Neural cell (in vitro differentiated cells): ENCODE data around the gene GK2.

DNA sequence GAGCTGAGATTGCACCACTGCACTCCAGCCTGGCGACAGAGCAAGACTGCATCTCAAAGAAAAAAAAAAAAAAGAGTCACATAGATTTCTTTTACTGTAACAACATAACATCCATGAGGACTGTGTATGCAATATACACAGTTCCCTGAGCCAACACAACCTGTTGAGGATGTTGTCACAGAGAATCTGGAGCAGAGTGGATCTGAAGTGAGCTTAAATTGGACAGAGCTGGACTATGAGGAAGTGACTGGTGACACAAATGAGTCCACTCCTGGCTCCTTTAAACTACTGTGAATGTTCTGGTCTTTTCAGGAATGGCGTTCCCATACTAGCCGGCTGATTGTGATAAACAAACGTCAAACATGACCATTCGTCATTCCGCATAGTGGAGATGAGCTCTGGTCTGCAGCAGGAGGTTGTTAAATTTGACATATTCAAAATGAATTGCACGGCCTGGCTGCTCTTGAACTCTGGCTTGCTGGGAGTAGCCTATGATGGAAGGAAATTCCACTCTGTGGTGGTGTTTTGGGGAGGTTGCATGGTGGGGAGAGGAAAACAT, 149.3 kb downstream of the SHROOM3 start:
- RAMPAGE, long total RNA = no peak

DNA sequence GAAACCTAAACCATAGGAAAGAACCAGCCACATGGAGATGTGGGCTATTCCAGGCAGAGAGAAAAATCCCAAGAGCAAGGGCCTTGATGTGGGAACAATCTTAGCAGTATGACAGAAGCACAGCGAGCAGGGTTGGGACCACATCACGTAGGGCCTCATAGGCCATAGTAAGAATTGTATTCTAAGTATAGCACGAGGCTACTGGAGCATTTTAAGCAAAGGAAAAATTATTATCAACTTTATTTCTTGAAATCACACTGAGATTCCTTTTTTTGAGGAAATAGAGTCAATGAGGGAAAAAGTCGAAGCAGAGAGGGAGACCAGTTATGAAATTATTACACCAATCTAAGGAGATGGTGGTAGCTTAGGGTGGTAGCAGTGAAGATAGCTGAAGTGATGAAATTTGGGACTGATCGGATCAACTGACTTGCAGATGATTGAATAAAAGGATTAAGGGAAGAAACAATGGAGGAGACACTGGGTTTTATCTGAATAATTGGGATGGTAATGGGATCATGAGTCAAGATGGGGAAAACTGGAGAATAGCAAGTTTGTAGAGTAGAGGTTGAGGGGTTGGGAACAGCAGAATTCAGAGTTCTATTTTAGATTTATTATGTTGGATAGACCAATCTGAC, 196.6 kb downstream of the SHROOM3 start:
- RAMPAGE, long total RNA = no peak

- RAMPAGE, long total RNA = no peak
Measured at GRCh38 chr4:76692515-76692822, 205.5 kb downstream of the SOWAHB start.

- RAMPAGE, long total RNA = no peak
Measured at GRCh38 chr4:76739031-76740156, 158.6 kb downstream of the SOWAHB start.

- RAMPAGE, long total RNA = no peak
Measured at GRCh38 chr4:76740730-76741106, 157.2 kb downstream of the SOWAHB start.

DNA sequence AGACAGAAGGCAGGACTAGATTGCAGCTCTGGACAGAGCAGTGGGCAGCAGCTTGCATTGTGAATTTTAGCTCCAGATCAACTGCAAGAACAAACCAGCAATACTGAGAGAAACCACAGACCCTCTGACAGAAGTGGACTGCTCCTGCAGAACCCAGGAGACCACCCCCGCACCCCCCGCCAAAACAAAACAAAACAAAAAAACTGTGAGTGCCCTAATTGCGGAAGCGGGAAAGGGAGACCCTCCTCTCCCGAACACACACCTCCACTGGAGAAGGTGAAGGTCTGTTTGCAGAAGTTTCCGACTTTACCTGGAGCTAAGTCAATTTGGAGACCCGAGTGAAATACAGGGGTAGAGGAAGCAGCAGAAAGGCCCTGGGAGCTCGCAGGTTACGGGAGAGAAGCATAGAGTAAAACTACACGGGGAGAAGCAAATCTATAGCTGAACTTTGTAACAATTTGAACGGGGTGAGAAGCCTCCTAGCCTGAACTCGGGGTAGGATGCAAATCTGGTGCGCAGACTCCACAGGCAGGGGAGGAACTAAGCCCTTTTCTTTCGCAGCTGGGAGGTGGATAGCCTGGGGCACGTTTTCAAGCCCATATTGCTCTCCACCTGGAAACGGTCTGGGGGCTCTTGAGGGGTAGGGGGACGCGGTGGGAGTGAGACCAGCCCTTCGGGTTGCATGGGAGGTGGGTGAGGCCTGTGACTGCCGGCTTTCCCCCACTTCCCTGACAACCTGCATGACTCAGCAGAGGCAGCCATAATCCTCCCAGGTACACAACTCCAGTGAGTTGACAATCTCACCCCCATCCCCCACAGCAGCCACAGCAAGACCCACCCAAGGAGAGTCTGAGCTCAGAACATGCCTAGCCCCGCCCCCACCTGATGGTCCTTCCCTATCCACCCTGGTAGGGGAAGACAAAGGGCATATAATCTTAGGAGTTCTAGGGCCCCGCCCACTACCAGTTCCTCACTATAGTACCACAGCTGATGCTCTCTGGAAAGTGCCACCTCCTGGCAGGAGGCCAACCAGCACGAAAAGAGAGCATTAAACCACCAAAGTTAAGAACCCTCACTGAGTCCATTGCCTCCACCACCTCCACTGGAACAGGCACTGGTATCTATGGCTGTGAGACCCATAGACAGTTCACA, 30.0 kb downstream of the SOWAHB start:
- RAMPAGE, long total RNA = no peak

DNA sequence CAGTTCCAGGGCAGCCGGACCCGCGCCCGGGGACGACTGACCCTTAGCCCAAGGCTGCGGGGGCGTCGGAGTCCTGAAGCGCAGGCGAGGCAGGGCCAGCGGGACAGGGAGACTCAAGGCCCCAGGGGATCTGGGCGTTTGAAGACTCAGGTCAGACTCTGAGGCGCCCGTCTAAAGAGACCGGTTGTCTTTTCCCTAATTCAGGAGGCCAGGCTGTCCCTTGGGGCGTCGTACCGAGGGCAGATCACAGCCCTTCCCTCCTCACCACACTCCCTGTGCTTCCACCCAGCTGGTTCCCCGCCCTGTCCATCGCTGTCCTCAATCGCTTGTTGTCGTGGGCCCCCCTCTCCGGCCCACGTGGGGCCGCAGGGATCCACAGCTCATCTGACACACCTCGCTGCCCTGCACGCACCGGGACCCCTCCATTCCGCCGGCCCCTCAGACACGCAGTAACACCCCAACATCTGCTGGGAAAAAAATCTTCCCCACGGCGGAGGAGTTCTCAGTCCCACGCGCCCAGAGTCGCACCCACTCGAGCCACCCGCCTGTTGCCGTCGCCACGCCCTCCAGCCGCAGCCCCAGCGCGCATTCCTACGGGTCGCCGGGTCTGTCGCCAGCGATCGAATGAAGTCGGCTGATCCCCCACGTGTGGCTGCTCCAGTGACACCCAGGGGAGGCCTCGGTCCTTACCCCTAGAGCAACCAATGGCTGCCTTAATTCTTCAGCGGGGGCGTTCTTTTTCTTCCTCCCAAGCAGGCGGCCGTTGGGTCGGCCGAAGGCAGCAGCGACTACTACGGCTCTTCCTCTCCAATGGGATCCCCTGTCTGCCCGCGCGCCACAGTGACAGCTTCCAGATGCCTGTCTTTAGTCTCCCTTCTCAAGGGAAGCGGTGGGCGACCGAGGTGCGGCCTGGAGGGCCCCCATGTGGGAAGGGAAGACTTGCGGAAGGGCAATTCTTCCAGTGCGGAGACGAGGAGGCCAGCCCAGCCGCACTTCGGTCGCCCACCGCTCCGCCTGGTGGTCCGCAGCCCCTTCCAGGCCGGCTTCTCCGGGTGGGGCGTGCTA, 947 bp upstream of the SEPTIN11 start:
- RAMPAGE, long total RNA = no peak

- RAMPAGE, long total RNA = no peak
Measured at GRCh38 chr4:76961386-76961838, 11.9 kb downstream of the SEPTIN11 start.

DNA sequence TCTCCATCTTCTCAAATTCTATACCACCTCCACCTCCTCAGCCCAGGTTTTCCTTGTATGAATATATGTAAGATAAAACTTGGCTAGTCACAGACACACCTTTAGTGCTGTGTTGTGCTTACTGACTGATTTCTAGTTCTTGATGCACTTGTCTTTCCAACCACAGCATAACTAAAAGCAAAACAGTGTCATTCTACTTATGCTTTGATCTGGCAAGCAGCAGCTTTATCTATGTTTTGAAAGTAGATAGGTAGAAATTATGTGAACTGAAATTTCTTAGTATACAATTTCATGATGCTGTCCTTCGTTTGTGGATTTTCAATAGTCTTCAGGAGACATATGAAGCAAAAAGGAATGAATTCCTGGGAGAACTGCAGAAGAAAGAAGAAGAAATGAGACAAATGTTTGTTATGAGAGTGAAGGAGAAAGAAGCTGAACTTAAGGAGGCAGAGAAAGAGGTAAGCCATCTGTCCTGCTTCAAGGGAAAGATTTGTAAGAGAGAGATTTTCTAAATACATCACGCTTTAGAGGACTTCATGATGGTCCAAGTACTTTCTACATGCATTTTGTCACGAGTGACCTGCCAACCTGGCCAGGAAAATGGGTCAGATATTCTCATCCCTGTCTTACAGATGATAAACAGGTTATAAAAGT, 47.4 kb downstream of the CCNI start:
- RAMPAGE, long total RNA = no peak

GRCh38 chr4:77047346-77048356, 28.1 kb downstream of the CCNI start:
- RAMPAGE, long total RNA = no peak

GRCh38 chr4:77152461-77152845, 4.6 kb upstream of the CCNG2 start:
- RAMPAGE, long total RNA = no peak

DNA sequence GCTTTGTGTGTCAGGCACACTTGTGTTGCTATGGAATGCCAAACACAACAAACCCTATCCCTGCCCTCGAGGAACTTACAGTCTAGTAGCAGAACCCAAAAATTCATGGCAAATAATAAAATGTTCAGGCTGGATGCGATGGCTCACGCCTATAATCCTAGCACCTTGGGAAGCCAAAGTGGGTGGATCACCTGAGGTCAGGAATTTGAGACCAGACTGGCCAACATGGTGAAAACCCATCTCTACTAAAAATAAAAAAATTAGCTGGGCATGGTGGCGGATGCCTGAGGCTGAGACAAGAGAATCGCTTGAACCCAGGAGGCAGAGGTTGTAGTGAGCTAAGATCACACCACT, 14.1 kb downstream of the CCNG2 start:
- RAMPAGE, long total RNA = no peak

DNA sequence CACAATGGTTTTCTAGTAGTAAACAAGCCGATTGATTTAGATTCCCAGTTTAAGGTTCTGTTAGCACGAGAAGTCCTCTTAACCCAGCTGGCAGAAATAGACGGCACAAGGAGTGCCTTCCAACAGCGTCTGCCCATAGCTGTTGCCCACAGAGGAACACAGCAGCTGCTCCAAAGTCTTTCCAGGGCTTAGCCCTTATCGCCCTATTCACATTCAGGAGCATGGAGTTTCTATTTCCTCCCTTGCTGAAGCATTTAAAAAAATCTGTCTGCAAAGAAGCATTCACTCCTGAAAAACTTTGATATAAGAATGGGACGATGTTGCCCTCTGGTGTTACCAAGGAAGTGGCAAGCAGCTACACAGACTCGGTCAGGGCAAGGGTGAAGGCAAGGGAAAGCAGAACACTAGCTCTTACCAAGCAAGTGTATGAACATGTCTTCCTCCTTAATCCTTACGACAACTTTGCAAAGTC, 92.6 kb downstream of the CXCL13 start:
- RAMPAGE, long total RNA = no peak

DNA sequence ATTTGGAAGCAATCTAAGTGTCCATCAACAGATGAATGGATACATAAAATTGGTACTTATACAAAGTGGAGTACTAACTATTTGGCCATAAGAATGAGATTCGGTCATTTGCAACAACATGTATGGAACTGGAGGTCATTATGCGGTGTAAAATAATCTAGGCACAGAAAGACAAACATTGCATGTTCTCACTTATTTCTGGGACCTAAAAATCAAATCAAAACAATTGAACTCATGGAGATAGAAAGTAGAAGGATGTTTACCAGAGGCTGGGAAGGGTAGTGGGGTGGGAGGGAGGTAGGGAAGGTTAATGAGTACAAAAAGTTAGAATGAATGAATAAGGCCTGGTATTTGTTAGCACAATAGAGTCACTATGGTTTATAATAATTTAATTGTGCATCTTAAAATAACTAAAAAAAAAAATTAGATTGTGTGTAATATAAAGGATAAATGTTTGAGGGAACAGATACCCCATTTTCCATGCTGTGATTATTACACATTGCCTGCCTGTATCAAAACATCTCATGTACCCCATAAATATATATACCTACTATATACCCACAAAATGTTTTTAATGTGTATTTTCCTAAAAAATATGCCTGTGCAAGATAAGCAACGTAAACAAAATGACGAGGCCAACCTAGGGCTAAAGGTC, 76.1 kb downstream of the FRAS1 start:
- RAMPAGE, long total RNA = no peak

DNA sequence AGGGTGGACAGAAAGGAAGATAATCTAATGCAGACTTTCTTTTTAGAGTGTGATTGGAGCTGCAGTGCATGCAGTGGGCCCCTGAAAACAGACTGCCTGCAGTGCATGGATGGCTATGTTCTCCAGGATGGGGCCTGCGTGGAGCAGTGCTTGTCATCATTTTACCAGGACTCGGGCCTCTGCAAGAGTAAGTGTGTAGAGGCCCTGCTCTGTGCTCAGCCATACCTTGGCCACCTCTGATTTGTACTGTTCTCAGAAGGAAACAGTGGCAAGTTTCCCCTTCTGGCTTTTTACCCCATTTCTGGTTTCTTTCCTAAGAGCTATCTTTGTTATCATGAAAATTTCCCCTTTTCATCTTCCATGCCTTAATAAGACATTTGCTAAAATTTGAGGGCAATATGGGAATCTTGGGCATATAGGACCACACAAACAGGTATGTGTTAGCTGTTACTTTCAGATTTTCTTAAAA, 178.9 kb upstream of the ANXA3 start:
- RAMPAGE, long total RNA = no peak

- RAMPAGE, long total RNA = no peak
Measured at GRCh38 chr4:78622300-78623035, 70.9 kb downstream of the ANXA3 start.

DNA sequence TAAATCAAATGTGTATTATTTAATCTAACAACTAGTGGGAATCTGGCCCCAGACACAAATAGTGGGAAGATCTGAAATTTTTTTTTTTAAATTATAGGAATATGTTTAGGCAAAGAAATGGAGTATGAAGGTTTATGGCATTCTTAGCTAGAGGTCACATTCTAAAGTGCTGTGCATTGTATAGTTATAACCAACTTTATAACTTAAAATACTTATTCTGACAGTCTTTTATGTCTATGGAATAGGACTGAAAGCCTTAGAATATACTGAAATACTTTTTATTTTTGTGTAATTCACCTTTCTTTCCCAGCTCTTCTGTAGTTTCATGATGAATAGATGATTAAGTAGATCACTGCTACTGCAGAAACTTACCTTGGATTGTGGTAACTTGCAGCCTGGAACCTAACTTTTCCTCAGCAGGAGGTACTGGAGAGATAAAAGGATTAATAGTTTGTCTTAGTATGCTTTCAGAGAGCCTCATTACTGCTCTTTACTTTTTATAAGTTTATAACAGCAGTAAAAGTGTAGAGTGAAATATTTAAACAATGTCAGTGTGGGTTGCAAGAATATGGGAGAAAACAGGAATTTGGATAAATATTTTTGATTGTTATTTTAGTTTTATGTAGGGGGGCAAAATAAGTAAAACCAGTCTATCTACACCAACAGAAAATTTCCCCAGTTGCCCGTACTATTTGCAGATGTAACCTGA, 33.3 kb downstream of the PAQR3 start:
- RAMPAGE, long total RNA = no peak

- RAMPAGE, long total RNA = no peak
Measured at GRCh38 chr4:78911967-78913294, 26.8 kb downstream of the PAQR3 start.

DNA sequence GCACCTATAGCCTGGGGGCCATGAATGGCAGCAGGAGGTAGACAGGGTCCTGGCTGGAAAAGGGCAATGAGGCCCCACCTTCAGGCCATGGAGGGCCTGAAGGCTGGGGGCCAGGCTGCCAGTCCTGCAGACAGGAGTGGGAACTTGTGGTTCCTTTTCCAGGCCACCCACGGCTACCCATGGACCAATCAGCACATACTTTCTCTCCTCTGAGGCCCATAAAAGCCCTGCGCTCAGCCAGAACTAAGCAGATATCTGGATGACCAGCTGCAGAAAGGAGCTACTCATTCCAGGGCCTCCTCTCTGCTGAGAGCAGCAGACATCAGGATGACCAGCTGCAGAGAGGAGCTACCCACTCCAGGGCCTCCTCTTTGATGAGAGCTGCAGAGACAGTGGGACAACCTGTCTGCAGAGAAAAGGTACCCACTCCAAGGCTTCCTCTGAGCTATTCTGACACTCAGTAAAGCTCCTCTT, 67.2 kb downstream of the NAA11 start:
- RAMPAGE, long total RNA = no peak

DNA sequence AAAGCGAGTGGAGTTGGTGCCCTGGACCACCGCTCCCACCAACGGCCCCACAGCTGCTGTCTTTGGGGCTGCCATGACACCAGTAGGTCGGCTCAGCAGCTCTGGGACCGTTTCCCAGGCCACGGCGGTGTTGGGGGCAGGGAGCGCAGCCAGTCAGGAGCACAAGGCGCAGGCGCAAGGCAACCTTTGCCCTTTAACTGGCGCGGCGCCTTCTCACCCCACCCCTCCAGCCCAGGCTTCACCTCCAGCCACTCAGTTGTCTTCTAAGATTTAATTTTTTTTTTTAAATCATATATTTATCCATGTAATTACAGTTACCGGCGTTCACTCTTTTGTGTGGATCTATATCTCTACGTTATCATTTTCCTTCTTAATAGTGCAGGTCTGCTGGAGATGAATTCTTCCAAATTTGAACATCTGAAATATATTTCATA, at the start of gene GK2:
Gene GK2 (minus strand): TSS at position 103 of the 434 bp plus-strand sequence.
- RAMPAGE, long total RNA = no peak